Metastatic Liver Carcinoma in the Lung (tissue), 2 donors: Measurements from ENCODE around the genes MFAP3L, ASB5 and NEIL3.

DNA sequence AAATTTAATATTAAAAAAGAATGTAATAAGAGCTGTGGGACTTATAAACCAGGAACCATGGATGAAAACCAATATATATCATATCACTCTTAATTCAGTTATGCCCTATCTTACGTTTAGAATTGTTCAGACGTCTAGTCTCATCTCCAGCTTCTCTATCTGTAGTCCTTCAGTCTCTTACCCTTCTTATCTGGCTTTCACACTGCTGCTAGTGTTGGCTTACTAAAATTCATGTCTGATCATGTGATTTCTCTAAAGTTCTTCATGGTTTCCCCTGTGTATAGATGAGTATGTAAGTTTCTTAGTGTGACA, 6.4 kb downstream of the CLCN3 start:
- PRO-cap, 2 experiments: no peak in any of the 2 experiments

DNA sequence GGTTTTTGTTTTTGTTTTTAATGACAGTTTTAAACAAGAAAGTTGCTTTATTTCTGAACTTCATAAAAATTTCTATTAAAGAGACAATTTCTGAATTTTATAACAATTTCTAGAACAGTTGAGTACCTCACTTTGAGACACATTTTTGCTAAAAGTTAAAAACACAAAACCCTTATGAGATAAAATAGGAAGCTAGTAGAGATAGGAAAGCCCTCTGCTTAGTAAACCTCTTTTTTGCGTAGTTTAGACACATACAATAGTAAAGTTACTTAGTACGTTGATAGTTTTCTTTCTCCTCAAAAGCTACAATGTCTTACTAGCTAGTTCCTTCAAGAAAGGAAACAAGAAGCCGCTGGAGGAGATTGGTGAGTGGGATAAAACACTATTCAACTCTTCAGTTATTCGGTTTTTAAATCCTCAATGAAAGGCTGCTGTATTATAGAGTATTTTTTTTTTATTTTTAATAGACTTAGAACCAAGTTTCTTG, 38.9 kb downstream of the CLCN3 start:
- PRO-cap, 2 experiments: no peak in any of the 2 experiments

- PRO-cap, 2 experiments: no peak in any of the 2 experiments
Observed at GRCh38 chr4:169668091-169668727, 47.8 kb downstream of the CLCN3 start.

GRCh38 chr4:170025384-170026746, at the start of gene MFAP3L:
Gene MFAP3L (minus strand): TSS chr4:170026395.
- PRO-cap, 2 experiments: peak in 2 of 2 experiments; most common plus-strand start chr4:170026555 (in 1); most common minus-strand start chr4:170026395 (in 1)

DNA sequence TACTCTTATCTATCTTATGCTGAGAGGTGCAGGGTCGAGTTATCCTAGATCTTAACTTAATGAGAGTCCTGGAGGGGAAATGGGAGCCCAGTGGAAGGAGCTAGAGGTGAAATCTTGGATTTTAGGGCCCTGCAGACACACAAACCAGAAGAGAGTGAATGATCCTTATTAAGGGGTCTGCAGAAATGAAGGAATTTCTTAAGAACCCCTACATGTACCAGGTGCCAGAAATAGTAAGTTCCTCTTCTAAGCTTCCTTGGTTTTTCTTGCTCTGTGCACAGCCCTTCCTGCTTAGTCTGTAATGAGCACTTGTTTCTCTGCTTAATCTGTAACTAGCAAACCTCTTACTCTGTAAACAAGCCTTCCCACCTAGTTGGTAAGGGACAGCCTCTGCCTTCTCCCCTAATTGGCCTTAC, 136.3 kb upstream of the AADAT start:
- PRO-cap, 2 experiments: no peak in any of the 2 experiments

DNA sequence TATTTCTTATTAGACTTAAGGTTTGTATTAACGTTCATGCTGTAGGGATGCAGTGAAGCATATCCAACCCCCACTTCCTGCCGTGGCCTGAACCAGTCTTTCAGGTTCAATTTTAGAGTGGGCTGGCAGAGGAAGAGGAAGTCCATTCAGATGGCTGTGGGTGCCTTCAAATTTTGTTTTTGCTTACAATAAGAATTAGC, 136.4 kb upstream of the GALNTL6 start:
- PRO-cap, 2 experiments: no peak in any of the 2 experiments

DNA sequence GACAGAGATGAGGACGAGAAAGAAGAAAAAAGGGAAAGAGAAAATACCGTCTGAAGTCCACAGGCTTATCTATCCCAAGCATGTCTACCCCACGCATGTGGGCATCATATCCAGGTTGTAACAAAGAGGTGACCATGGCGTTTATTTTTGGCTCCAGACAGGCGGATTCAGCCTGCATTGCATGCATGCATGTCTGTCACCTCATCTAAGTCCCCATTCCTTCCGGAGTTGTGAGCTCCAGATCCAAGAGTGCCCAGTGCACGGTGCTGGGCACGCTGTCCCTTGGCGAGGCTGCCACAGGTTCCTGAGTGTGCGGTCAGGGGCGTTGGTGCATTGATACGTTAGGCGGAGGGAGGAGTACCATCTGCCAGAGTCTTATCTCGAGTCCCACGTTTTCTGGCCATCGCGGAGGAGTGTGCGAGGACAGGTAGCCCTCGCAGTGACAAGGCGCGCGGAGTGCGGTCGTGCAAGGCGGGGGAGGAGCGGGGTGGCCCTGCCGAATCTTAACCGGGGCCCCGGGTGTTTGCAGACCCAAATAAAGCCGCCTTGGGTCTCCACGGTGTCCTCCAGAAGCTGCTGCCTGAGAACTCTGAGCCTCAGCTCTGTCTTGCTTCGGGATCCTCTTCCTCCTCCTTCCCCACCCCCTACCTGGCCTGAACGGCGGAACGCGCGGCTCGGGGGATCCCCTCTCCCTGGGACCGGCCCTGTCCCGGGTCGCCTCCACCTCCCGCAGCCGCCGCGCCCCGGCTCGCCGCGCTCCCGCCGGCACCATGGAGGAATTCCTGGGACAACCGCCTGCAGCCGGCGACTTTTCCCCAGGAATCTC, 668 bp upstream of the GALNTL6 start:
- PRO-cap, 2 experiments: no peak in any of the 2 experiments

DNA sequence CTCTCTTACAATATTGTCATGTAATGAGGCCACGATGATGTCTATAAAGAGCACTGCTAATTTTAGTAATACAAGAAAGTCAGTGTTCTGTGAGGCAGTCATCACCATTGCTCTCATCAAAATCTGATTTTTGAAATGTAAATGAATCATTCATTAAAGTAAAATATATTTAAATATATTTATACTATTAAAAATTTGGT, 15.5 kb downstream of the HMGB2 start:
- PRO-cap, 2 experiments: no peak in any of the 2 experiments

DNA sequence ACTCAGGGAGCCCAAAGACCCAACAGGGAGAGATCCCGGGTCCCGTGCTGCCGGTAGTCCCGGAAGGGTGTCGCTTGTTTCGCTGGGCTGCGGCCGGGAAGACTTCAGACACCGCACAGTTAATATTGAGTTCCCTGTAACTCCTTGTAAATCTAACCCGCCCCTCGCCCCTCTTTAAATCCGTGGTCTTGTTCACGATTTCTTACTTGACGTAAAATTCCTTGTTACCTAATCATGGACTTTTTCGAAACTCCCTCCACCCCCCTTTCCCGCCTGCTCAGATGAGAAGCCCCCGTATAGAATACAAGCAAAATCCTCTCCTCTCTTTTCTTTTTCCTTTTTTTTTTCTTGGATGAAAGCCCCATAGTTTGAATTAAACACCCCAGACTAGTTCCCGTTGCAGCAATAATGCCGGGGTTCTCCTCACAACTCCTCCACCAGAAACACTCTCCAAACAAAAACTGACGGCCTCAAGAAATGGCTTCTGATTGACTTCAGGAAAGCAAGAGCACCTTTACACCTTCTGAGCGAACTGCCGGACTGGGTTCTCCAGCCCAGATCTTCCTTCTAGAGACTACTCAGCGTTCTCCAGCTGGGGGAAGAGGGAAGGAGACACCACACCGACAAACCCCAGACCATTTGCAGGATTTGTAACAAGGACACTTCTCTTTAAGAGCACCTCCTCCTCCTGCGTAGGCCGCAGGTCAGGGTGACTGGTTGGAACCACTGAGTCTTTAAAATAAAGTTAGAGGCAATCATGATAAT, 4.1 kb downstream of the HAND2 start:
- PRO-cap, 2 experiments: no peak in any of the 2 experiments

DNA sequence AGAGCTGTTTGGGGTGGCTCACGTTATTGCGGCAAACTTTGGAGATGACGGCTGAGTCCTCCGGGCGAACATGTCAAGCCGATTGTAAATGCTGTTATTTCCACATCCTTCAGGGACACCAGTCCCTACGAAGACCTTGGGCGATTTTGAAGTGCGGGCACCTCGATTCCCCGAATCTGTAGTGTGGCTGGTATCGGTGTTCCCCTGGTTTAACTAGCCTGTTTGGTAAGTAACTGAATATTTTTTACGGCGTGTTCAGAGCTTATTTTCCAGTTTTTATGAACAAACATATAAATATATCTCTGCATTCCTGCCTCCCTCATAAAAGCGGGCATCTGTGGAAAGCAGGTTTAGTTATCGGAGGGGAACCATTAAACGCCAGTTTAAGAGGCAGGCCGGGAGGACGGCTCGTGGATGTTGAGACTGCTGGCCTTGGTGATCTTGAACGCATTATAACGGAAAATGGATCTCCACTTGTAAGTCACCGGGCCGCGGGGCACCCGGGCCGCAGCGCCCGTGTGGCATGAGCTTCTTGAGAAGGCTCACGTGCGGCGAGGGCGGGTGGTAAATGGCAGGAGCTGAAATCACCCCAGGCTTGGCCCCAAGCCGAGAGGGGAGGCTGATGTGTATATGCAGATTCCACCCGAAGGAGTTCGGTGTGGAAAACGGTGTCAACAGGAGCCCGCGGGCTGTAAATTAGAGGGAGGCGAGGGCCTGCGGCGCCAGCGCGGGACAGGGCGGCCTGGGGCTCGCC, 1.0 kb upstream of the HAND2 start:
- PRO-cap, 2 experiments: no peak in any of the 2 experiments

DNA sequence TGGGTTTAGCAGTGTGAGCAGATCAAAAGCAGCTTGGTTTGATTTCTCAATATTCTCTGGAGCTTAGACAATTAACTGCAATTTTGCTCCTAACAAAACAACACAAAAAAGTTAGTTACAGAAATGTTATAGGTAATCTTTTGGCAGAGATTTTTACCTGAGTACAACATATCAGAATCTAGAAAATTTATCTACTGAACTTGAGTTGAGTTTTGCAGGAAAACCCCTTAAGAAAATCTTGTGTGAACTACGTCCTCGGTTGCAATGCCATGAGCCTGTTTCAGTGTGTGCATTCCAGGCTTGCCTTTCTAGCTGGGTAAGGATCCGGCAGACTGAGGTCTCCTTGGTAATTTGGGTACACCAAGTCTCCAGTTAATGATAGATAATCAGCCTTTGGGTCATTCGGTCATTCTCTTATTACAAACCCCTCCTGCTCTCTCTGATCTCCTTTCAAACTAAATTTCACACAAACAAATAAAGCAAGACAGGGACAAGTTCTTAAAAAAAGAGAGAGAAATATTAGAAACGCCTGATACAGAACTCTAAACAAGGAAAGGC, 5.9 kb upstream of the HAND2 start:
- PRO-cap, 2 experiments: no peak in any of the 2 experiments

- PRO-cap, 2 experiments: no peak in any of the 2 experiments
Observed at GRCh38 chr4:173543223-173543753, 13.3 kb upstream of the HAND2 start.

DNA sequence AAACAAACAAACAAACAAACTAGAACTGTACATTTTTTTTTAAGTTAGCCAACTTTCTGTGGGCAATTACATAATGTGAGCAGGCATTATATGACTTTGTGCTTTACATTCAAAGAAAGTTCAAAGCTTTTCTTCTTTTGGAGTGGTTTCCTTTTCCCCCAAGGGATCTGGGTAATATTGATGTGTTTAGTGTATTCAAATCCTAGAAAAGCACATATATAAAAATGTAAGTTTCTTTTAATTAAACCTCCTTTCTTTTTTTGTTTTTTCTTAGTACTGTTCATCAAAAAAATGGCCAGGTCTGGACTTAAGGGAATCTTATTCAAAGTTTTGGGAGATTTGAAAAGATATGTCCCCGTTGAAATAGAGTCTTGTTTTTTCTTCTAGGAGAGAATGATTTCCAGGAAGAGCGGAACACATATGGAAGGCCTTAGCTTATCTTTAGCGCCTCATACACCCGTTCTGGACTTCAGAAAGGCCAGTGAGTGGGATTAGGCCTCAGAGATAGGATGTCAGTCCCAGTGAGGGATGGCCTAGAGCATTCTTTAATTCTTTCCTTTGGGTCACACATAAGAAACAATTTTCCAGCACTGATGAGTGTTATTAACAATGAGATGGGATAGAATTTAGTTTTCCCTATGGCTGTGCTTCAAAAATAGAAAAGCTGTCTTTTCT, 54.4 kb upstream of the HAND2 start:
- PRO-cap, 2 experiments: no peak in any of the 2 experiments

DNA sequence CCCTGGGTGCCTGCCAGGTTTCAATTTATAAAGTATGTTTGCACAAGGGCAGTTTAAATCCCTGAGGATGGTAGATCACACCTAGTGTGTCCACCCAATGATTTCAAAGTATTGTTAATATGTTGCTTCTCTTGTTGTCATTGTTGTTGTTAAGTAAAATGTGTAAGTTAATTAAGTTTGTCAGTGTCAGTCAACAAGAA, 25.6 kb downstream of the HPGD start:
- PRO-cap, 2 experiments: no peak in any of the 2 experiments

- PRO-cap, 2 experiments: no peak in any of the 2 experiments
Observed at GRCh38 chr4:174521885-174522216, 437 bp downstream of the HPGD start.

DNA sequence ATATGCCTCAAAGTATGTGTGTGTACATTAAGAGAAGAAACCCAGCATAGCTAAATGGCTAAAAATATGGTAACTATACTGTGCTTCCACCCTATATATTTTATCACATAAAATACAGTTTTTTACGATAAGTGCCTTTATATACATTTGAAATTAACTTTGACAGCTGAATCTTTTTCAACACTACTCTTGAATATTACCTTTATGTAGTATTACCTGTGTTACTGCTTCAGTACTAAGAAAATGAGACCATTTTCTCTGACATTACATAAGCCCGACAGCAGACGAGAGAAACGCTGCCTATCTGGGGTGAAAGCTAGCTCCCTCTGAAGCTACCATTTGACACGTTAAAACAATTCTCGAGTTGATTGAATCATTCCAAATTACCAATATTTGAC, 984 bp downstream of the GPM6A start:
- PRO-cap, 2 experiments: no peak in any of the 2 experiments

DNA sequence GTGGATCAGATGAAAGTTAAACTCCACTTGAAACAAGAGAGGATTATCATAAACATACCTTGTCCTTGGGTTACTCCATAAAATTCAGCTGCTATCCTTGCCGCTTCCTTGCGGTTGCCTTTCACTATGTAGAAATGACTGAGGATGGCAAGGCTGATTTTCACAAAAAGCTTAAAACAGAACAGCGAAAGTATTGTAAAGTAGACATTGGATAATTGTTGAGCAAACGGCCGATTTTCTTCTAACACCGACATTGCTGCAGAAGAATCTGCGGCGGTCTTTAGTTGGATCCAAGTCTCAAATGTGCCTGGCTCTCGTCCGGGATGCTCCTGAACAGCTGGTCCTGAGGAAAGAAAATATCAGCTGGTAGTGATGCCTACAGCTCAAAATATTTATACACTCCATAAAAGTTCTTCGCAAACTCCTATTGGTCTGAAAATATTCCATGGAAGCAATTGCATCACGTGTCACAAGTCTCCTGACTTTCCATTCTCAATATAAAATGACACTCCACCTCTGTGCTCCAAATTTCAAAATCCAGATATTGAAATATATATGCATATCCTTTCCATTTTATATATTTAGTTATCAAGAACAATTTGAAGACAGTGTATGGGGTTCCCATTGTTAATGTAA, at the start of gene ASB5:
ASB5 (minus strand) TSS at position 368 of the 636 bp plus-strand sequence.
- PRO-cap, 2 experiments: no peak in any of the 2 experiments

GRCh38 chr4:177309588-177310507, at the start of gene NEIL3:
Gene NEIL3 (plus strand): TSS chr4:177309874.
- PRO-cap, 2 experiments: peak in 1 of 2 experiments; most common plus-strand start chr4:177309853 (in 1); most common minus-strand start chr4:177309719 (in 1)

GRCh38 chr4:177444843-177445532, 2.8 kb upstream of the AGA start:
- PRO-cap, 2 experiments: no peak in any of the 2 experiments

DNA sequence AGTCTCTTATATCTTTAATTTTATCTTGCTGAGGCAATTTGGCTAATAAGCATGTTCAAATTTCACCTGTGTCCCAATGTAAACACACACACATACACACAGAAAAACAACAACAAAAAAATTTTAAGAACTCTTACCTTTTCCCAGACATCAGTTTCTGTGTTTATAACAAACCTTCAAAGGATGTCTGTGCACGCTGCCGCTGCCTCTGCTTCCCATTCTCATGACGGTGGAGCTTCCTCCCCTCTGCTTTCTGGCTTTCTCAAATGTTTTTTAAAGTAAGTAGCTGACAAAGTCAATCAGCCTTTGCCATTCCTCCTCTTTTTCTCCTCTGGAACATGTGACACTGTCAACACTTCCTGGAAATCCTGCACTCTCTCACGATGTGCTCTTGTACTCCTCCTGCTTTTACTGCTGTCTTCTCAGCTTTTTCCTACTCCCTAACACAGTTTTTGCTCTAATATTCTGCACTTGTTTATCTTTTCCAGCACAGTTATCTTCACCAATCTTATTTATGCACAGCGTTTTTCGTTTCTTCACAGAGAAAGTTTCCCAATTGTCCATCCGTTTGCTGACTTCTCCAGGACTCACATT, 465.5 kb upstream of the AGA start:
- PRO-cap, 2 experiments: no peak in any of the 2 experiments